Peyer's patch (tissue), 4 donors: ENCODE measurements around the genes CBX5 and OR6C70.

GRCh38 chr12:53696083-53696739 is 20.3 kb upstream of the ATP5MC2 start:
- PRO-cap: unidirectional peak, plus-strand start at chr12:53696554
- RAMPAGE, long total RNA, 4 experiments: no peak in any of the 4 experiments

DNA sequence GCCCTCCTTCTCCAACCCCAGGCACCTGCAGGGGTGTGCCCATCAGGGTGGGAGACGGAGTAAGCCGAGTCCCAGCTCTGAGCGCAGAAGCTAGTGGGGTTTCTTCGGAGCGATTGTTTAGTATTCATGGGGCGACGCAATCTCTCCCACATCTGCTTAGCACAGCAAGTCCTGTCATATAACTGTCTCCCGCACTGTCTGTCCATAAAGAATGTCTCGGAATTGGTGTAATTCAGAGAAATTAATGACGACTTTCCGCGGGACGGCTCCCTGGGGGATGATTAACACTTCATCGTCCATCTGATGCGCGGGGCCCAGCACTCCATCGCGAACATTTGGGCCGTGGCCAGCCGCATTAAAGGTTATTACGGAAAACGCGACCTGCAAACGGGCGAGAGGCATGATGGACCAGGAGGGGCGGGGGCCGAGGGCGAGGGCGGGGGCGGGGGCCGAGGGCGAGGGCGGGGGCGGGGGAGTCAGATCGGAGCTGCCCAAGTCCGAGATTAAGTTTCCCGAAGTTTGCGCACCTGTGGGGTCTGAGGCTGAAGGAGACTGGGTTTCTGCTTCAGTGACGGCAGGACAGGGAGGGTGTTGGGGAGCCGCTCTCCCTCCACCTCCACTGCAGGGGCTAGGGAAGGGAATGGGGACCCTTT is 12.4 kb upstream of the CALCOCO1 start:
- PRO-cap: no peak
- RAMPAGE, long total RNA, 4 experiments: no peak in any of the 4 experiments

- PRO-cap: no peak
- RAMPAGE, long total RNA, 4 experiments: no peak in any of the 4 experiments
Observed at GRCh38 chr12:53751841-53752464, 24.7 kb upstream of the CALCOCO1 start.

DNA sequence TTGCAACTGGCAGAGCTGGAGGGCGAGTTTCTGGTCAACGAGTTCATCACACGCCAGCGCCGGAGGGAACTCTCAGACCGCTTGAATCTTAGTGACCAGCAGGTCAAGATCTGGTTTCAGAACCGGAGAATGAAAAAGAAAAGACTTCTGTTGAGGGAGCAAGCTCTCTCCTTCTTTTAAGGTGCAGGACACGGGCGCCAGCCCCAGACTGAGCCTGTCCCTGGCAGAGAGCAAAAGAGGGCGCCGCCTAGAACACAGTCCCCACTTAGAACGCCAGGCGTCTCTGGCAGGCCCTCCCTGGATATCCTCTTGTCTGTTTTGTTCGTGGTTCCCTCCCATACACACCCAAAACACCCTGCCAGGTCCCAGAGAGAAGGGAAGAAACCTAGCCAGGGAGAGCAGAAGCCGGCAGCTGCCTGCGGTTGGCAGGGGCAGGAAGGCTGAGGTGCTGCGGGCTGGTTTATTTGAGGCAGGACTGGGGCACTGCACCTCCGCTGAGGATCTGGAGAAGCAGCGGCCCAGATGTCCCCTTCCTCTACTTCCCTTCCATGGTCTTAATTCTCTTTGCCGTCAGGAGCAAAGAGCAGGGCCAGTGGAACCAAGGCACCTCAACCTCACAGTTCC is 1.8 kb downstream of the HOXC12 start:
- PRO-cap: no peak
- RAMPAGE, long total RNA, 4 experiments: no peak in any of the 4 experiments

GRCh38 chr12:53999359-53999920 is 521 bp upstream of the HOXC9 start:
- PRO-cap: bidirectional peak, plus-strand start at chr12:53999629, minus-strand start at chr12:53999650
- RAMPAGE, long total RNA, 4 experiments: start-site peak on the plus strand in 1 of 4 experiments, at chr12:53999573-54000169 at its widest, 5 reads per replicate

DNA sequence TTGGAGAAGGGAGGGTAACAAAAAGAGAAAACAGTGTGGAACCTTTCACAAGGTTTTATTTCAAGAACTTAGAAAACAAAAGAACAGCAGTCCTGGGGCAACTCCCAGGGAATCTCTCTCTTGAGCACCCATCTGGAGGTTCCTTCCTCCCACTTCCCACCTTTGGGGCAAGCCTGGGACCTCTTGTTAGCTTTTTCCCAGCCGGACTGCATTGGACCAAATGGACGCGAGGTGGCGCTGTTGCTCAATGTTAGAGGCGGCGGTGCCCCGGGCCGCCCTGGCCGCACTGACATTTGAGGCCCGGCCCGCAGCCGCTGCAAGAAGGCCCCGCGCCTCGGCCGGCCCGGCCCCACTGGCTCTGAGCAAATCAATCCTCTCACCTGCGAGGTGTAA is 2.9 kb upstream of the HOXC8 start:
- PRO-cap: unidirectional peak, minus-strand start at position 164 of the sequence
- RAMPAGE, long total RNA, 4 experiments: no peak in any of the 4 experiments

DNA sequence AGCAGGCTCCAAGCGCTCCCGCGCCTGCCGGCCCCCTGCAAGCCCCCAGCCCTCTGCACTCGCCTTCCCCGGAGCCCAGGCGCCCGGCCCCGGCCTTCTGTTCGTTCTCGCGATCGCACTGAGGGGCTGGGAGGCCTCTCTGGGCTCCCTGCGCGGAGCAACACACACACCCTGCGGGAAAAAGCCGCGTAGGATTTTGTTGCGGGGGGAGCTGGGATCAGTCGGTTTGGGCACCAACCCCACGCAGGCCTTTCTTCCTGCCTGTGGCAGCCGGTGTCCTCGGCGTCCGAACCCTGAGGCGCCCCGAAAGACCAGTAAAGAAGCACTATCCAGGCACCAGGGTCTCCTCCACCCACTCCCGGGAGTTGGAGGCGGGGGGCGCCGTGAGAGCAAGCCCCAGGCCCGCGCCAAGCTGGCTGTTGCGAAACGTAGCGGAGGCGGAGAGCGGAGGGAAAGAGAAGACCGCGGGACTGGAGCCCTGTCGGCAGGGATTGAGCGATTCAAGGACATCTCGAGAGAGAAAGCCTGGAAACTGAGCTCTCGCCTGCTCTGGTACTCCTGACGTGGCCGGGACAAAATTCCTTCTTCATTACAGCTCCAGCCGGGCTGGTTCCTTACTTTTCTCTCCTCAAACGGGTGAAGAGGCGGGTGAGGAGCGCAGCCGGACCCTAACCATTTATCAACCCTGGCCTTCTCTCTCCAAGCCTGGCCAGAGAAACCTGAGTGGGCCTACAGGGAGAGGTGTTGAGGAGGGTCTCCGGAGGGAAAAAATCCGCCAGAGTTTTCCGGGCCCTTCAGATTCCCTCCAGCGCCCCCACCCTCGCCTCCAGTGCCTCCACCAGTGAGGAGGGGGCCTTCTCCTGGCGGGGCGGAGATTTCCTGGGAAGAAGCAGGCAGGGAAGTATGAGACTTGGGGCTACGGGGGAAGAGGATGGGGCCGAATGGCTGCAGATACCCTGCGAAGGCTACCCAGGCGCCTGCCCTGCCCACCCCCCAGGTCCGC is 1.7 kb upstream of the HOXC5 start:
- PRO-cap: no peak
- RAMPAGE, long total RNA, 4 experiments: start-site peak on the plus strand in 1 of 4 experiments, centred at position 152 of the sequence, 7 reads per replicate

- PRO-cap: no peak
- RAMPAGE, long total RNA, 4 experiments: no peak in any of the 4 experiments
Observed at GRCh38 chr12:54182868-54183251, 5.9 kb downstream of the SMUG1 start.

DNA sequence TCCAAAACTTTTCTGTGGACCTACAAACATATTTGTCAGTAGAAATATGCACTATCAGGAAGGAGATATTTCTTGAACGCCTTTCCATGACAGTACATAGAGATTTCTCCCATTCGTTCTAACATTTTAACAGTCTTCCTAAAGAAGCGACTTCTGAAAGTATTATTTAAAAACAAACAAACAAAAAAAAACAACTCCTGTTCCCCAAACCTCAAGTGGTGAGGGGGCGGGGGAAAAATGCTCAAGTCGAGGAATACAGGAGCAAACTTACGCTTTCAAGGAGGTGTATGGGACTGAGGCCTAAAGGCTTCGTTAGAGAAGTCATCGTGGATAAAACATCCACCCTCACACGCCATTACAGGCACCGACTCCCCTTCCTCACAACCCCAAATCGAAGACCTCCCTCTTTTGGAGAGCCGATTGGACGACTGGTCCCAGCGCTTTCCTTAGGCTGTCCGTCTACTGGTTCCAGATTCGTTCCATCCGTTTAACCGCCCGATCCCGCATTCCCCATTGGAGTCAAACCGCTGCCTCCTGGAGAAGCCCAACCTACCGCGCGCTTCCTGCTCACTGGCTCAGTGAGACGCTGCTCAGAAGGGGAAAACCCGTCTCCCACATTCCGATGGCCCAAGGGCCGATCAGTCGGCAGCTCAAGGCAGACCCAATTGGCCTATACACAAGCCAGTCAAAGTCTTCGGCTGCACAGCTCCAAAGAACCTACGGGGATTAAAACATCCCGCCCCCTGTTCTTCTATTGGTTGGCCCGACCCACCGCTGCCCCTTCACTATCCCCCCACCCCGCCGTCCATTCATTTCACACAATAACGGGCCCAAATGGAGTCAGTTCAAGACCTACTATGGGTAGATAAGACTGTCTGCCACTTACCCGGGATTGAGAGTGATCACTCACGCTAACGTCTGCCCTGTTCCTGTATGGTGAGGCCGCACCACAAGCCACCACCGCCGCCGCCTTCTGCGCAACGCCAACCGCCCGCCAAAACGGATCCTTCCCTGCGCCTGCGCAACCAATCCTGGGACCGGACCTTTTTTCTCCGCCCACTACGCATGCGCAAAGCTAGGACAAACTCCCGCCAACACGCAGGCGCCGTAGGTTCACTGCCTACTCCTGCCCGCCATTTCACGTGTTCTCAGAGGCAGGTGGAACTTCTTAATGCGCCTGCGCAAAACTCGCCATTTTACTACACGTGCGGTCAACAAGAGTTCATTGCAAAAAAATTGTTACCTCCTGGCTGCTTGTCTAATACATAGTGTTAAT is at the start of gene CBX5:
Gene CBX5 (minus strand): TSS at position 1,001 of the 1,276 bp plus-strand sequence.
- PRO-cap: bidirectional peak, plus-strand start at position 578 of the sequence, minus-strand start at position 577 of the sequence; bidirectional peak, plus-strand start at position 785 of the sequence, minus-strand start at position 640 of the sequence; bidirectional peak, plus-strand start at position 1,110 of the sequence, minus-strand start at position 1,001 of the sequence
- RAMPAGE, long total RNA, 4 experiments: start-site peak on the minus strand in 4 of 4 experiments, centred at positions 645 to 1,009 of the sequence, 14 to 39 reads per replicate

DNA sequence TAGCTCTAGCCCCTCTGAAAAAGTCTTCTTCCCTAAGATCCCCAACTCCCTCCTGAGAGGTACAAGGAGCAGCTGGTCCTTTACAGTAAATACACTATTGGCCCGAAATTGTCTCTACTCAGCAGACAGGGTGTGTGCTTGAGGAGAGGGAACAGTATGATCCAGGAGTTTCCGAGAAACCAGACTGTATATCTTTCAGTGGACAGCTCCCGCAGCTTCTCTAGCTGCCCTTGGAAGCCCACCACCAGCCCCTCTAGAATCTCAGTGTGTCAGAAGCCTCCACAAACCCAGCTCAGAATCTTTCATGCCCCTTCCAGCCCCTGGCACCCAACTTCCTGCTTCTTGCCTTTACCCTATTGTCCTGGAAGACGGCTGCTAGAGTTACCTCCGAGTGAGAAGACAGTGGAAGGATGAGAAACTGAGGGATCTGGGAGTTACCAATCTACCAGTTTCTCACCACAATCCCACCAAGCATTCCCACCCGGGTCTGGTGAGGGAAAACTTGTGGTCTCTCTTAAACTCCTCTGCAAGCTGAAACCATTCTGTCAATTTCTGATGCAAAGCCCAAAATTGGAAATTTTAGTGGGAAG is 7.9 kb downstream of the GPR84 start:
- PRO-cap: no peak
- RAMPAGE, long total RNA, 4 experiments: no peak in any of the 4 experiments

GRCh38 chr12:54360540-54361197 is 3.6 kb downstream of the GPR84 start:
- PRO-cap: no peak
- RAMPAGE, long total RNA, 4 experiments: no peak in any of the 4 experiments

DNA sequence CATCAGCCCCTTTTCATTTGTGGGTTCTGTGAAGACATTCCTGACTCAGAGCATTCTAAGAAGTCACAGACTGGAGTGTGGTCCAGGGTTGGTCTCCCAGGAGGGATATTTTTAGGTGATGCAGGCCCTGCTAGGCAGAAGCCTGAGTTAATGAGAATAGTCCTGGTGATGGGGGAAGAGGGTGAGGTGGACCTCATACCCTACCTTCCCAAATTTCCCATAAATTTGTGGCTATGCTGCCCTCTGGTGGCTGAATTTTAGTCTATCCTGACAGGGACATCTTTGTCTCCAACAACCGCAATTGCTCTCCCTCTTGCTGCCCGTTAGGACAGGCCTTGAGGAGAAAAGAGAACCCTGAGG is 9.6 kb upstream of the ZNF385A start:
- PRO-cap: no peak
- RAMPAGE, long total RNA, 4 experiments: no peak in any of the 4 experiments

DNA sequence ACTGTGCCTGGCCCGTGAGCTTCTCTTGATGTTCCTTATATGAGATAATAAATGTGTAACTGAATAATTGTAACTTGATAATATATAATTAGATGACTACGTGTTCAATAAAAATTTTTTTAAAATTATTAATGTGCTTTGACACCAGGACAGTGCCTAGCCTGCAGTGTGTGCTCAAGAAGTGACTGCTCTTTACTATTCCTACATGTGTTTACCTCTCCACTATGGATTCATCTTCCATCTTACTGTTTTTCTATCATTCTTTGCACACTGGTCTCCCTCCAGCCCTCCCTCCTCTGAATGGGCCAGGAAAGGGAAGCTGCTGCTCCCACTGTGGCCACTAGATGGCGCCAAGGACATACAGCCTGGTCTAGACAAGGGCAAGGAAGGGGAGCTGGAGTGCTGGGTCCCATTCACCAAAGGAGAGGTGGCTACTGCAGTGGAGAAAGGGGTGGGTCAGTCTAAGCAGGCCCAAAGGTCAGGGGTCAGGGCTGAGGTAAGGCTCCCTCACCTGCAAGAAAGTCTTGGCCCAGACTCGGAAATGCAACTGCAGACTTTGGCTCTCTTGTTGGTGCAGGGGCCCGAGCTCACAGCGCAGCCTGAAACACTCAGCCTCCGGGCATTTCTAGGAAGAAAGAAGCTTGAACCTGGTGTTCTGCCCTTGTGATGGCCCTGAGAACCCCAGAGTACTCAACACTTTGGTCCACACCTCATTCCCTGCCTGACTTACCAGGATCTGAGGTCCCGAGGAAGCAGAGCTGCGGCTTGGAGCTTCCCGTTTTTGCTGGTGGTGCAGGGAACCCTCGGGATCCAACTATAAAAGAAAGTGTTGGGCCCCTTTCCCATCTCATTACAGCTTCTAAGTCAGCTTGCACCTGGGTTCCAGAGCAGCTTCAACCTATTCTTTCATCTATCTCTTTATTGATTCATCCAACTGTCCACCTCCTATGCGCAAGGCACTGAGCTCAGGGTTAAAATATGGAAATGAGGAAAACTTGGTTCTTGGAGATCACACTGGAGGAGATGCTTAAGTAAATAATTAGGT is 14.9 kb upstream of the ZNF385A start:
- PRO-cap: no peak
- RAMPAGE, long total RNA, 4 experiments: no peak in any of the 4 experiments

GRCh38 chr12:54935171-54935771 is 49.3 kb downstream of the TESPA1 start:
- PRO-cap: no peak
- RAMPAGE, long total RNA, 4 experiments: no peak in any of the 4 experiments

DNA sequence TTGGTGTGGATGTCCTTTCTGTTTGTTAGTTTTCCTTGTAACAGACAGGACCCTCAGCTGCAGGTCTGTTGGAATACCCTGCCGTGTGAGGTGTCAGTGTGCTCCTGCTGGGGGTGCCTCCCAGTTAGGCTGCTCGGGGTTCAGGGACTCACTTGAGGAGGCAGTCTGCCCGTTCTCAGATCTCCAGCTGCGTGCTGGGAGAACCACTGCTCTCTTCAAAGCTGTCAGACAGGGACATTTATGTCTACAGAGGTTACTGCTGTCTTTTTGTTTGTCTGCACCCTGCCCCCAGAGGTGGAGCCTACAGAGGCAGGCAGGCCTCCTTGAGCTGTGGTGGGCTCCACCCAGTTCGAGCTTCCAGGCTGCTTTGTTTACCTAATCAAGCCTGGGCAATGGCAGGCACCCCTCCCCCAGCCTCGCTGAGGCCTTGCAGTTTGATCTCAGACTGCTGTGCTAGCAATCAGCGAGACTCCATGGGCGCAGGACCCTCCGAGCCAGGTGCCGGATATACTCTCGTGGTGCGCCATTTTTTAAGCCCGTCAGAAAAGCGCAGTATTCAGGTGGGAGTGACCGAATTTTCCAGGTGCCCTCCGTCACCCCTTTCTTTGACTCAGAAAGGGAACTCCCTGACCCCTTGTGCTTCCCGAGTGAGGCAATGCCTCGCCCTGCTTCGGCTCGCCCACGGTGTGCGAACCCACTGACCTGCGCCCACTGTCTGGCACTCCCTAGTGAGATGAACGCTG is 40.7 kb downstream of the OR9K2 start:
- PRO-cap: no peak
- RAMPAGE, long total RNA, 4 experiments: no peak in any of the 4 experiments

DNA sequence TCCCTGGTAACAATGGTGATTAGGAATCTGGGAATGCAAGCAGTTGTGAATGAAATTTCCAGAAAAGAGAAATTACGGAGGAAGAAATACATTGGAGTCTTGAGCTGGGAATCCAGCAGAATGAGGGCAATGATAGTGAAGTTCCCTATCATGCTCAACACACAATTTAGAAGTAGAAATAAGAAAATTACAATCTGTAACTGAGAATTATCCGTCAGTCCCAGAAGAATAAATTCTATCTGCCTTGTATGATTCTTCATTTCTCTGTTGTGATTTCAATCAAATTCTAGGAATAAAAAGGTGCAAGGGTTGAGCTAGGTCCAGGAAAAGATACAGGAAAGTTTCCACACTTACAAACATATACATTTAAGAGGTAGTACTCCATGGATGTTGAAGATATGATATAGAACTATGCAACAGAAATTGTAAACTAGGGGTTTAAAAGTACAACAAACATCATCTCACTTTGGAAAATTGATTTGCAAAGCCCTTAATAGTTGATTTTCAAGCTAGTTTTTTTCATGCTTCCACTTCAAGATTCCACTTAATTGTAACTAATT is at the start of gene OR6C70:
Gene OR6C70 (minus strand): TSS at position 260 of the 560 bp plus-strand sequence.
- PRO-cap: no peak
- RAMPAGE, long total RNA, 4 experiments: no peak in any of the 4 experiments

DNA sequence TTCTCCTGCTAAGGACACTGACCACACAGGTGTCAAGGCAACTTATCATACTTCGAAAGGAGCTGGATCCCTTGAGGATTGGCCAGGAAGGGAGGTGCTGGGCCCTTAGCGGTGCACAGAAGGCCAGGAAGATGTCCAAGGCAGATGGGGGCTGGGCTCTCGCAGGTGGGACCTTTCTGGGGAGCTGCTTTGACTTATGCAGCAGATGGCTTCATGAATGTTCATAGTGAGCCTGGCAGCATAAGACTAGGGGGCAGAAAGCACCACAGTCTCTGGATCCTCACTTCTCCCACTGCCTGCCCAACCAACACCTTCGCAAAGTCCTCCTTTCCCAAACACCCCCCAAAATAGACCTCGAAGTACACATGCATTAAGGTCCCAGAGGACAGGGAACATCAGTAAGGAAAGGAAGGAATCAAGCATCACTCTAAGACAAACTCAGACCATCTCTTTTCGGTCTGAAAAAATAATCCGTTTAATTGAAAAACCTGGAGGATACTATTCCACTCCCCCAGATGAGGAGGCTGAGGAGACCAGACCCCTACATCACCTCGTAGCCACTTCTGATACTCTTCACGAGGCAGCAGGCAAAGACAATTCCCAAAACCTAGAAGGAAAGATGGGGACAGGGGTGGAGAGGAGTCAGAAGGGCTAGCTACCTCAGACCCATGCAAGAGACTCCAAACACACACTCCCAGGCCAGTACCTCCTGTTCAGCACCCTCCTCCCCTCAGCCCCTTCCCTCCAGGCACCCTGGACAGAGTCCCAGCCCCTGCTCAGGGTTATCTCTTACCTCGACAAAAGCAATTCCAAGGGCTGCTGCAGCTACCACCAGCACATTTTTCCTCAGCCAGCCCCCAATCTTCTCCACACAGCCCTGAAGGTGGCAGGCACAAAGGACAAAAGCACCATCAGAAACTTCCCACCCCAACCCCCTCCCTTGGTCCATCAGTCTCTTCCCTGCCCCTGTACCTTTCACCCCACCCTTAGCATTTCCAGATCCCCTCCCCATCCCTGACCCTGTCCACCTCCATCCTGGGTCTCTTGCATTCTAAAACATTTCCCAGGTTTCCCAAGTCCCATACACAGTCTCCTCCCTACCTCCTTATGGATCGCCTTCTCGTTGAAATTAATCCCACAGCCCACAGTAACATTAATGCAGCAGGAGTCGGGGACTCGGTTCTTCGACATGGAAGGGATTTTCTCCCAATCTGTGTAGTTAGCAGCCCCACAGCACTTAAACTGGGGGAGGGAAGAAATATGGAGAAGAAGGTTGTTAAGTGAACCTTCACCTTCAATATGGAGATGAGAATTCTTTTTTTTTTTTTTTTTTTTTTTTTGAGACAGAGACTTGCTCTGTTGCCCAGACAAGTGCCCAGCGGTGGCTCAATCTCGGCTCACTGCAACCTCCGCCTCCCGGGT is 3.3 kb downstream of the CD63 start:
- PRO-cap: no peak
- RAMPAGE, long total RNA, 4 experiments: start-site peak on the minus strand in 1 of 4 experiments, centred at positions 871 to 1,130 of the sequence, 22 to 58 reads per replicate

- PRO-cap: no peak
- RAMPAGE, long total RNA, 4 experiments: no peak in any of the 4 experiments
Observed at GRCh38 chr12:55909160-55909760, 18.4 kb downstream of the PYM1 start.

GRCh38 chr12:55953401-55954522 is 12.1 kb downstream of the PMEL start:
- PRO-cap: no peak
- RAMPAGE, long total RNA, 4 experiments: no peak in any of the 4 experiments

GRCh38 chr12:55977546-55978123 is 3.8 kb downstream of the RAB5B start:
- PRO-cap: no peak
- RAMPAGE, long total RNA, 4 experiments: no peak in any of the 4 experiments